ENCODE data around the genes HMGB2 and NEIL3.

DNA sequence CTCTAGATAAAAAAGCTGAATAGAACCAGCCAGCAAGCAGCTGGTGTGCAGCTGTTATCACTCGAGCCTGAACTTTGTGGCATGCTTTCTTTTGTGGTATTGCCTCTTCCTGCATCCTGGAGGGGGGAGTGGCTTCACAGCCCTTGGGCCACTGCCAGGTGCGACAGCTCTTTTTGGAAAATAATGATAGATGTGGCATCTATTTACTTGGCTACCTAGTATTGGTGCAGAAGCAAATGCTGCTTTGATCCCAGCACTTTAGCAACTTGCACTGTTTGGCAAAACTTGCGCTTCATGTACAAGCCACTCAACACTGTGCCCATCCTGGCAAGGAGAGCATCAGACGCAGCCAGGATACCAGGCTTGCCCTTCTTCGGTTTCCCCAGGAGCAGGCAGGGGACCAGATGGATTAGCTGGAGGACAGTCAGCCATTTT is 69.4 kb downstream of the HMGB2 start:
- PRO-cap = no peak

- PRO-cap = bidirectional peak, plus-strand start at chr4:173334652, minus-strand start at chr4:173334353
Measured at GRCh38 chr4:173334129-173334512, at the start of gene HMGB2. Gene HMGB2 (minus strand): TSS chr4:173334358.

DNA sequence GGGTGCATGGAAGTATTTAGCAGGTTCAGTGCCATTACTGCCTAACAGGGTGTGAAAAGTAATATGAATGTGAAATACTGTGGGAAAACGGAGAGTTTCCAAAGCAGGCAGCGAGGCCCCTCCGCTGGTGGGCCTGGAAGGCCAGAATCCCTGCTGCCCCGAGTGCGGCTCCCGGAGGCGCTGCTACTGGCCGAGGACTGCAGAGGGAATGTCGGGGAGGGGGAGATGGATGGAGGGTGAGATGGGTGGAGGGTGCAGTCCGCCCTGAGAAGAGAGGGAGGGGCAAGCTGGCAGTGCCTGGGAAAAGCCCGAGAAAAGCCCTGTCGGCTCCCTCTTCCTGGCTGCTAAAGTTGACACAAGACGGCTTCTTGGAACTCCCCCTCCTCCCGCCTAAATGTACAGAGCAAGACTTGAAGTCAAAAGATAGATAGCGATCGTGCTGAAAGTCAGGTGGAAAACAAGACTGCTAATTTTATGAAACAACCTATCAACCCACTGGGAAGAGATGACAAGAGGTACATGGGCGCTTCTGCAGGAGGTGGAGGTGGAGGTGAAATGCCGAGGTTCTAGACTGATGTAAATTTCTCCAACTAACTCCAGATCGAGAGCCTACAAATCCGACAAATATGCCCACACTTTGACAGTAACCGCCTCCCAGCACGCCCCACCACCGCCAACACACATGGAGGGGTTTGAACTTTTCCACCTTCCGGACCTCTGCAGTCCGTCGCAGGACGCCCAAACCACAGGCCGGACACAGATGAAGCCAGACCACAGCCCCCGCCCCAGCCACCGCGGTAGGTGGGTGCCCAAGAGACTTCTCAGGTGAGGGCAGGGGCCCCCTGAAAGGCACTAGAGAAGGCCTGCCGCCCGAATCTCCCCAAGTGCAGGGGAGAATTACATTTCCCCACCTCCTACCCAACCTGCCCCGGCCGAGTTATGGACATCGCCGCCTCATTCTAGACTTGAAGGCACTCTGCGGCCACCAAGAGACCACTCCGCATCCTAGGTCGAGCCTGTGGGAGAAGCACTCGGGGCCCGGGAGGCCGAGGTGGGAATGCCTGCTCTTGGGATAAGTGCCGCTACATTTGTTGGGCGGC is 21.9 kb downstream of the HAND2 start:
- PRO-cap = no peak

GRCh38 chr4:173522133-173523071 is 7.6 kb downstream of the HAND2 start:
- PRO-cap = bidirectional peak, plus-strand start at chr4:173522329, minus-strand start at chr4:173522082; bidirectional peak, plus-strand start at chr4:173522884, minus-strand start at chr4:173522779

DNA sequence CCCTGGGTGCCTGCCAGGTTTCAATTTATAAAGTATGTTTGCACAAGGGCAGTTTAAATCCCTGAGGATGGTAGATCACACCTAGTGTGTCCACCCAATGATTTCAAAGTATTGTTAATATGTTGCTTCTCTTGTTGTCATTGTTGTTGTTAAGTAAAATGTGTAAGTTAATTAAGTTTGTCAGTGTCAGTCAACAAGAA is 25.6 kb downstream of the HPGD start:
- PRO-cap = no peak

DNA sequence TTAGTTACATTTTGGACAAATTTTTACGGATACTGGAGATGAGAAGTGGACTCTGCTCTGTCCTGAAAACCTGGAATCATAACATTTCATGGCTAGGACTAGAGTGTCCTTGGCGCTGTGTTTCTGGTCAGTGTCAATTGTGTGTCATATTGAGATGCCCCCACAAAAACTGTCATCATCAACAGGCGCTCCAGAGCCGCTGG is 617 bp upstream of the HPGD start:
- PRO-cap = no peak

- PRO-cap = no peak
Measured at GRCh38 chr4:175020022-175020221, 101.8 kb downstream of the ADAM29 start.

- PRO-cap = no peak
Measured at GRCh38 chr4:175992749-175993185, 72.9 kb upstream of the WDR17 start.

DNA sequence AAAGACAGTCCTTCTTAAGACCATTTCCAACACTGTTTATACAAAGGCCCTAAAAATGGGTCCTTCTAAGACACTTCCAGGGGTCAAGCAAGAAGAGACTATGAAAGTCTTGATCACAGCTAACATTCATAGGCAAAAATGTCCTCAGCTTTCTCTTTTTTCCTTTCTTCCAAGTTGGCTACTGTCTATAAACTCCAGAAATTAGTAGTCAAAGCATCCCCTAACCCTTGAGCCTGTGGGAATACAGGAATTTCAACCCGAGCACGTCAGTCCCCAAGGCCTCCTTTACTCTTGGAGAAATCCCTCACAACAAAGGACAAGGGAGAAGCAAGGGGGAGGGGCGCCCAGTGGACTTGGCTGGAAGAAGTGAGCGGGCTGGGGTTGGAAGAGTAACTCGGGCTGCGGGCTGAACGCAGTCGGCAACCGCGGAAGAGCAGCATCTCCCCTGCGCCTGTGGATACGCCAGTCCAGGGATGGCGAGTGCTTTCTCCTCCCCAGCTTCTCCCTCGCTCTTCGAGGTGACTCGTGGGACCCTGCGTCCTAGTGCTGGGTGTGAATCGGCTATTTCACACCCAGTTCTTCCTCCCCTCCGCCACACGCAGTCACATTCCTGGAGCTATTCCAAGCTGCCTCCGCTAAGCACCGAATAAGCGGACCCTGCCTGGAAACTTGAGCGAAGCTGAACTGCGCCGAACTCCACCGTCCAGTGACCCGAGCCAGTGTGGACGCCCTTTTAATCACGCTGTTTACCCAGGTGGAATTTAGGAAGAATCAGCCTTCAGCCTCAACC is 64.5 kb upstream of the WDR17 start:
- PRO-cap = no peak

- PRO-cap = no peak
Measured at GRCh38 chr4:176237970-176238677, 30.9 kb downstream of the ASB5 start.

- PRO-cap = no peak
Measured at GRCh38 chr4:176270680-176271241, 1.7 kb upstream of the ASB5 start.

GRCh38 chr4:176330923-176331459 is 11.2 kb downstream of the SPCS3 start:
- PRO-cap = no peak

DNA sequence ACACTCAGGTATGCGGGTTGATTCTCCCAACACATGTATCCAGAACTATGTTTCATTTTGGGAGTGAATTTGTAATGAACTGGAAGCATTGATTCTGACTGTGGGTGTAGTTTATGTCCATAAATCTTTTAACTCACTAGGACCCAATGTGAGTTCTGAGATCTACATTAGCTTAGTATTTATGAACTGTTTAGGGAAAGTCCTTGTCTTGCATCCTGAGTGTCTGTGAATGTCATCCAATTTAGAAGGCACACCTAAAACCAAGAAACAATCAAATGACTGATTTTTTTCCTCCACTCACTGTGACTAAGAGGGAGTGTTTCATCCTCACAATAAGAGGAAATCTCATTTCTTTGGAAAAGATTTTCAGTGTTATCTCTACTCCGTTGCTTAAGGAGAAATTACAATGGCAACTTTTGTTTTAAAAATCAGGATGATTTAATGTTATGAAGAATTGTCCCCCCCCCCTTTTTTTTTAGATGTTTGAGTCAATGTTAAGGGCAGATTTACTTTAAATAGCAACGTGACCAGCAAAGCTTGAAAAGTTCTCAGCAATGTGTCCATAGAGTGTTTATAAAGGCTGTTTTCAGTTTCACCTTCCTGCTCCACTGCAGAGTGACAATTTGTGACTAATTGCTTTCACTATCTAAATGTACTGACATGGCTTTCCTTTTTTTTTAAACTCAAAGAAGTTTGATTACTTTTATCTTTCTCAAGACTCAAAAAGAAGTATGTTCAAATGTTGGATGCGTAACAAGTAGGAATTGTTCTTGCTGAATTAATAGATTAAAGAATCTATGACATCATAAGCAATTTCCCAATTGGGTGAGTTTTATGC is 173.0 kb downstream of the SPCS3 start:
- PRO-cap = no peak

- PRO-cap = no peak
Measured at GRCh38 chr4:177309588-177310507, at the start of gene NEIL3. Gene NEIL3 (plus strand): TSS chr4:177309874.

DNA sequence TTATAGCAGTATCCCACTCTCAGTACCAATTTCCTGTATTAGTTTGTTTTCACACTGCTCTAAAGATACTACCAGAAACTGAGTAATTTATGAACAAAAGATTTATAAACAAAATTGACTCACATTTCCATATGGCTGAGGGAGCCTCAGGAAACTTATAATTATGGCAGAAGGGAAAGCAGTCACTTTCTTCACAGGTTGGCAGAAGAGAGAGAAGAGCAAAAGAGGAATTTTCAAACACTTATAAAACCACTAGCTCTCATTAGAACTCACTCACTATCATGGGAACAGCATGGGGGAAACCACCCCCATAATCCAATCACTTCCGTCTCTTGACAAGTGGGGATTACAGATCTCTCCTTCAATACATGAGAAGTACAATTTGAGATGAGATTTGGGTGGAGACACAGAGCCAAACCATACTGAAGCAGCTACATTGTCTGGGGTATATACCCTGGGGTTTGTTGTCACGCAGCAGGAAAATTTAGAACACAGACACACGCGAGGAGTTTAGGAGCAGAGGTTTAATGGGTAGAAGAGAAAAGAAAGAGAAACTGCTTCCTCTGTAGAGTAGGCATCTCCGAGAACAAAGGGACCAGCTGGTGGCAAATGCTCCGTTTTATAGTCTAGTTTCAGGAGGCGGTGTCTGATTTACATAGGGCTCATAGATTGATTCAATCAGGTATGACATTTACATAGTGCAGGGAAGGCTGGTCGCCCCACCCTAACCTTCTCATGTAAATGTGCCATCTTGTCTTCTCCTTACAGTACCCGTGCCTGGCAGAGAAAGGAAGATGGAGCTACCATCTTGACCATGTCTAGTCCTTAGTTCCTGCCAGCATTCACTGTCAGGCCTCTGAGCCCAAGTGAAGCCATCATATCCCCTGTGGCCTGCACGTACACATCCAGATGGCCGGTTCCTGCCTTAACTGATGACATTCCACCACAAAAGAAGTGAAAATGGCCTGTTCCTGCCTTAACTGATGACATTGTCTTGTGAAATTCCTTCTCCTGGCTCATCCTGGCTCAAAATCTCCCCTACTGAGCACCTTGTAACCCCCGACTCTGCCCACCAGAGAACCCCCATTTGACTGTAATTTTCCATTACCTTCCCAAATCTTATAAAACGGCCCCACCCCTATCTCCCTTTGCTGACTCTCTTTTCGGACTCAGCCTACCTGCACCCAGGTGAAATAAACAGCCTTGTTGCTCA is 2277.8 kb upstream of the AGA start:
- PRO-cap = no peak

DNA sequence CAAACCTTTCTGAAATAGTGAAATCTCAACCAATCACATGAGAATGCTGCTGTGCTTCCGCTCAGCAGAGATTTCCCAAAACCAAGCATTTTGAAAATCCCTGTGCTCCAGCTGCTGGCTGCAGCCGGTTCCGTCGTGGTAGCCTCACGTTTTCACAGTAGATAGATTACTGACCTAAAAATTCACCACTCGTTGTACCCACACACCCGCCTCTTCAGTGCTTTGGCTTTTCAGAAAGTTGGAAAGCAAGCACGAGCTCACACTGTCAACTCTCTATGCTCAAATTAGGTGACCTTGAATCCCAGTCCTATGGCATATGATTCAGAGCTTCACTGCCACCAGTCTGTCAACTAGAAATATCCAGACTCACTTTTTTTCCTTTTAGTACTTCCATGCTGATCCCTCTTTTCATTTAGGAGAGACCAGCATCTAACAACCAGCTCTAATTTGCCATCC is 168.9 kb downstream of the DCTD start:
- PRO-cap = no peak

- PRO-cap = no peak
Measured at GRCh38 chr4:182809157-182809591, 108.0 kb downstream of the DCTD start.

DNA sequence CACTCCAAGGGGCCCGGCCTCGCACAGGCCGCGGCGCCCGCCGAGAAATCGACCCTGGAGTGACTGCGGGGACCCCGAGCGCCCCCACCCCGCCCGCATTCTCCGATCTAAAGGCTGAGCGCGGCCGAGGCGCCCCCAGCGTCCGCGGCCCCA is 260 bp downstream of the DCTD start:
- PRO-cap = no peak

DNA sequence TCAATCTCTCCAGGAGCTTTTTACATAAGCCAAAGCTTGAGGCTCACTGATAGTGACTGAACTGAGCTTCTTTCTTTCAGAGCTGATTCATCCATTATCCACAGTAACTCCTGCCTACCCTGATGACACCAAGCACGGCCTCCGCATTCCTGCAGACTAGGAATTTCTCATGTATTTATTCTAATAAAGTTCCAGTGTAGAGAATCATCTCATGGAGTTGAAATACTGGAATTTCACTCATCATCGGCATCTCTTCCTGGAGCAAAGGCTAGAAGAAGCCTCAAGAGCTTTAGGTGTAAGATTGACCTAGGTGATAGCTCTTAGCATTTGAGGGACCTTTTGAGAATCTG is 12.1 kb upstream of the DCTD start:
- PRO-cap = no peak

GRCh38 chr4:183279939-183280478 is 40.1 kb downstream of the CLDN22 start:
- PRO-cap = no peak

Measured in pulmonary artery (tissue), 1 donor.